Pulmonary artery (tissue), 1 donor: ENCODE measurements around the gene MROH7.

DNA sequence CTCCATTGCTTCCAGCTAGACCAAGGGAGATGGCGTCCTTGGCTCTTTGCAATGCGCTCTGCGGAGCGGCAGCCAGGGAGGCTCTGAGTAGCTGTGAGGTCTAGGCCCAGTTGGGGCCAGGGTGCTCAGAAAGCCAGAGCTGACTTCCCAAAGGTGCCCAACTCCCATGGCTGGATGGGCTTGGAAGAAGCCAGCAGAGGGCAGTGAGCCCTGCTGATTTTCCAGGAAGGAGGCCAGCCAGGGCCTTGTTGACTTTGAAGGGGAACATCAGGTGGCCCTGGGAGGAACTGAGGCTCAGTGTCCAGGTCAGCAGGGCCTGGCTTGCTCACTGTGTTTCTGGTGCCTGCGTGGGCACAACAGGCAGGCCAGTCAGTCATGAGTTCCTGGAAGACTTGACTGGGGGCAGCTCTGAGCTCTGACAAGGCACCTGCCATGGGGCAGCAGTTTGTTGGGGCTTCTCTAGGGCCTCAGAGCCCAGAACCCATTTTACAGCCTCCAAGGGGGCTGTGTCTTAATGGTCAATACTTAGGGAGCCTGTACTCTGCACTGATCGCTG is 27.1 kb downstream of the CDCP2 start:
- PRO-cap = no peak

- PRO-cap = no peak
These were observed 1.0 kb upstream of the CDCP2 start for GRCh38 chr1:54153766-54154237.

DNA sequence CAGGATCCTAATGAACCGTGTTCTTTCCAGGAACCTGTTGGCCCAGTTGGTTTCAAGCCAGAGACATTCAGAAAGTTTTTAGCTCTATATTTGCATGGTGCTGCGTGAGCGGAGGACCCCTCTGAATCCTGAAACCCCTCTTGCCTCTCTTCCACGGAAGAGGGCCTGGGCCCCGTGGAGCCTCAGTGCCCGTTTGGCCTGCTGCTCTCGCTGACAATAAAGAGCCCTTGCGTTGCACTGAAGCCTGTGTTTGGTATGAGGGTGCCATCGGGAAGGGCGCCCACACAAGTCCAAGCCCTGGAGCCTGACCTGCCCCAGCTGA is 18.1 kb downstream of the MRPL37 start:
- PRO-cap = no peak

DNA sequence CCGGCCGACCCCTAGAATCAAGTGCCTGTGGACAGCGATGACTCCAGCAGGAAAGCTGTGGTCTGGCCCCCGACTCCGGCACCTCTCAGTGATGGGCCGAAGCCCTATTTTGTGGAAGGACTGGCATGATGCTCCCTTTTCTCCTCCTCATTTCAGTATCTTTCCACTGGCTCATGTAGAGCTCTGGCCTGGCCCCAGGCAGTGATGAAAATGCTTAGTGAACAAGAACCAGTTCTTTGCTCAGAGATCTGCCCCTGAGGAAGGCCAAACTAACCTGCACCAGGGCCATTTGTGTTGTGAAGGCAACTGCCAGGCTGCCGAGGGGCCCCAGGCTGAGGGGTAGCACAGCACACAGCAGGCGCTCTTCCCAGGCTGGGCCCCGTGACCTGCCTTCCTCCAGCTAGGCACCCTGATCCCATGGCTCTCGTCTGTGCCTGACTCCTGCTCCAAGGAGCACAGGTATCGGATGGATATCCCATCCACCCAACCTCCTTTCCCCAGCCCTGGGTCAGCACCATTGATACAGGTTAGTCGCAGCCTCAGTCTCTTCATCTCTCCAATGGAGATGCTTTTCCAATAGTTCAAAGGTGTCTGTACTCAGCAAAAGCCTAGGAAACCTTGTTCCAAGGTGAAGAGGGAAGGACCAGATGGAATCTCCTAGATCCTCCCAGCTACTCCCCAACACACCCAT is 23.8 kb downstream of the MRPL37 start:
- PRO-cap = no peak

DNA sequence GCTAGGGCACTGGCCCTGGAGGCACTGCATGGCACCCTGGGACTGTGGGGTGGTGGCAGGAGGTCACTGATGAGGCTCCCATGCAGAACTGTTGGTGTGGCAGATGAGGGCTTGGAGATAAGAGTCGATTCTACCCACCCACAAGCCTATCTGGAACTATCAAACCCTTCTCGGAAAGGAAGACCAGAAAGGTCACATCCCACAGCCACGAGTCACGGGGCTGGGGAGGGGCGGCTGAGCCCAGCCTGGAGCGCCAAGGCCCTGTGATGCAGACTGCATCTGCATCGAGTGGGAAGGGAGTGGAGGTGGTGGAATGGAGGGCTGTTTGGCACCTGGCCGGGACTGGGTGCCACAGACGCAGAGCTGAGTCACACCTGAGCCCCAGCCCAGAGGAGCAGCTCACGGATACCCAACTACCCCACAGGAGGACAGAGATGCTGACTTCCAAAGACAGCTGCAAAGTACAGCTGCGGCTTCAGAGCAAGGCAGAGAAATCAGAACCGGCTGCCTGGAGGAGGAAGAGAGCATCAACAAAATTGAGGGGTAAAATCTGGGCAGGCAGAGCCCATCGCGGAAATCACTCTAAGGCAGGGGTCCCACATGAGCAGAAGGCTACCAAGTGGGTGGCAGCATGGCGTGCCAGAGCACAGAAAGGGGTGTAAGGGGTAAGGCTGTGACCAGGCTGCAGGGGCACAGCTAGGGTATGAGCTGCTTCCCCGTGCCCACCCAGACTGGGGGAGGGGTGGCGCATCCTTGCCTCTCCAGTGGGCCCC is 29.7 kb downstream of the MRPL37 start:
- PRO-cap = no peak

DNA sequence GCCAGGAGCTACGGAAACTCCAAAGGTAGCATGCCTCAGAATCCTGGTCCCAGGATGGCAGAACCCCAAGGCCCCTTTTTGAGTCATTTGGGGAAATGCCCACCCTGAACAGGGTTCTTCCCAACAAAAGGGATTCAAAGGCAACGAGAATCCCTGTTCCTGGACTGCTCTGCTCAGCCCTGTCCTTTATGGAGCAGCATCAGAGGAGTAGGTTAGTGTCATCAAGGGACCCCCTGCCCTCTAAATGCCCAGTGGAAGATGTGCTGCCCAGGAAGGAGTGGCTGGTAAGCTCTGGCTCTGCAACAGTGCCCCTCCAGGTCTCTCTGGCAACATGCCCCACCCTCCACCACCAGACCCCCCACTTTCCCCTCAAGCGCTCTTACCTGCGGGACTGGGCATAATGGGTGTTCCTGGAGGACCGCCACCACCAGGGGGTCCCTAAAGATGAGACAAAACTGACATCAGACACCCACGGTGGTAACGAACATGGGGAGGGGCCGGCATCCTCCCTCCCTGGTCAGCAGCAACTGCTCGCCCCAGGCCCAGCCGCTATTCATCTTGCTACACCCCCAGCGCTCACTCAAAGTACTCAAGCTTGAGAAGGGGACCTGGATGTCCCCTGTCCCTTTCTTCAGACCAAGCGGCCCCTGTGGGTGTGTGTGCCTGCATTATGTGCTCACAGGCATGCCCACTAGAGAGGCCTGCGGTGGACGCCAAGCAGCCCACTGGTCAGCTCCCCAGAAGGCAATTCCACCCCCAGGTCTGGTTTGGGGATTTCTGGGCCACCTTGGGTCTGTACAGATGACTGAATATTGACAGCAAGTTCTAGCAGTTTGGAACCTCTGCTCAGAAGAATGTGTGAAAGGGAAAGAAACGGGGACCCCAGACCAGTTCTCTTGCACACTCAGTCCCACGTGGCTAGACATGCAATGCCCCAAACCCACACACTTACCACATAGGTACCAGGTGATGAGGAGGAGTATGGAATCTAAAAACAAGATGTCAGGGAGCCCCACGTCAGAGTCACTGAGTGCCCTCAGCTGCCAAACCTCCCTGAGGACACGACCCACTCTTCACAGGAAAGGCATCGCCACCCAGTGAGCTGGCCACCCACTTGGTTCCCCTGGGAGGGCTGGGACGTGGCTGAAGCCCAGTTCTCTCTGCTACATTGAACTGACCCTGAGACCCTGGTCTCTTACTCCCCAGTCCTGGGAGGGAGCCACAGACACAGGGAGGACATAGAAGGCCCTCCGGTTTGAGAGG is 41.0 kb downstream of the MRPL37 start:
- PRO-cap = no peak

- PRO-cap = no peak
These were observed 74.3 kb downstream of the MRPL37 start for GRCh38 chr1:54274237-54274715.

GRCh38 chr1:54285161-54285580 is 85.2 kb downstream of the MRPL37 start:
- PRO-cap = no peak

DNA sequence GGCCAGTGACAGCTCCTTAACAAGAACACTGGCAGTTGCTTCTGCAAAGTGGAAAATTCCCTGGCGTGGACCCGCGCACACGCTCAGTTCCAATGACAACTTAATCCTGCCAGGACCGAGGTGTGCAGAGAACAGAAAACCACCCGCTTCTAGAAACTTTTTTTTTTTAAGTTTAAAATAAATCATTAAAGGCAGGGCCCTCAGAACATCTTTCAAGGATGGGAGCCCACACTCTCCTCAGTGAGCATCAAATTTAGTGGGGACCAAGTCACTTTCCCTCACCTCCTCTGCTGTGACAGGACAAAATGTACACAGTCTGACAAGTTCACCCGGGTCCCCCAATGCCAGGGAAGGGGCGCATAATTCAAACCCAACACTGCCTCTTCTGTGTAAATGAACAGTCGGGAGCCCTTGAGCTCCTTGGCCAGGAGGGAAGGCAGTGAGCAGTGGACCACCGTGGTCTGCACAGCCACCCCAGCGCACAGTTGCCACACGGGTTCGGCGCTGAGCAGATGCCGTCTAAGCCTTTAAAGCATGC is 91.1 kb downstream of the MRPL37 start:
- PRO-cap = bidirectional peak, plus-strand start at position 208 of the sequence, minus-strand start at position 93 of the sequence

- PRO-cap = no peak
These were observed 136.6 kb downstream of the MRPL37 start for GRCh38 chr1:54336382-54337061.

- PRO-cap = no peak
These were observed 149.8 kb downstream of the MRPL37 start for GRCh38 chr1:54349646-54350207.

- PRO-cap = no peak
These were observed 146.5 kb upstream of the ACOT11 start for GRCh38 chr1:54401520-54401985.

GRCh38 chr1:54407178-54407998 is 140.6 kb upstream of the ACOT11 start:
- PRO-cap = unidirectional peak, minus-strand start at chr1:54407630

GRCh38 chr1:54409333-54409861 is 138.6 kb upstream of the ACOT11 start:
- PRO-cap = no peak

DNA sequence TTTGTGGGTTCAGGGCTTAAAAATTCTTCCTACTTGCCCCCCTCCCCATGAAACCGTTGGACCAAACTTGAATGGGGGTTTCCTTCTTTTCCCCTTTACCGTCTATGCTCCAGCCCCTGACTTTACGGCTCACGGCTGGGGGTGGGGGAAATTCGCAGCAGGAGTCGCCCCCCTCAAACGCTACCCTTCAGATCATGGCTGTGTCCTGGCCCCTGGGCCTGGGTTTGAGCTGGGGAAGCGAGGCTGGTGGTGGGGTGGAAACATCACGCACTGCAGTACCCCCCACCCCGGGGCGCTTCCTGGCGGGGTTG is 59.3 kb upstream of the ACOT11 start:
- PRO-cap = no peak

DNA sequence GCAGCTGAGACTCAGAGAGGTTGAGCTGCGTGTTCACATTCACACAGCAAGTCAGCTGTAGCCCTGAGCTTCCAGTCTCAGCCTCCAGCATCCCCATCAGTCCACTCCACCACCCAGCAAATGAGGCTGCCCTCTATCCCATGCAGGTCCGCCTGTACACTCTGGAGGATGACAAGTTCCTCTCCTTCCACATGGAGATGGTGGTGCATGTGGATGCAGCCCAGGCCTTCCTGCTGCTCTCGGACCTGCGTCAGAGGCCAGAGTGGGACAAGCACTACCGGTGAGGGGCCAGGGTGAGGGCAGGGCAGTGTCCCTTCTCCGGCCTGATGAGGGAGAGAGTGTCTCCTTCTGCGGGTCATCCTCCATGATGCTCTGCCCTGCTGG is 18.4 kb downstream of the FAM151A start:
- PRO-cap = no peak

GRCh38 chr1:54641585-54641999 is at the start of gene MROH7:
MROH7 (plus strand) TSS chr1:54641786.
- PRO-cap = no peak

GRCh38 chr1:54851152-54852079 is 35.6 kb downstream of the DHCR24 start:
- PRO-cap = no peak

DNA sequence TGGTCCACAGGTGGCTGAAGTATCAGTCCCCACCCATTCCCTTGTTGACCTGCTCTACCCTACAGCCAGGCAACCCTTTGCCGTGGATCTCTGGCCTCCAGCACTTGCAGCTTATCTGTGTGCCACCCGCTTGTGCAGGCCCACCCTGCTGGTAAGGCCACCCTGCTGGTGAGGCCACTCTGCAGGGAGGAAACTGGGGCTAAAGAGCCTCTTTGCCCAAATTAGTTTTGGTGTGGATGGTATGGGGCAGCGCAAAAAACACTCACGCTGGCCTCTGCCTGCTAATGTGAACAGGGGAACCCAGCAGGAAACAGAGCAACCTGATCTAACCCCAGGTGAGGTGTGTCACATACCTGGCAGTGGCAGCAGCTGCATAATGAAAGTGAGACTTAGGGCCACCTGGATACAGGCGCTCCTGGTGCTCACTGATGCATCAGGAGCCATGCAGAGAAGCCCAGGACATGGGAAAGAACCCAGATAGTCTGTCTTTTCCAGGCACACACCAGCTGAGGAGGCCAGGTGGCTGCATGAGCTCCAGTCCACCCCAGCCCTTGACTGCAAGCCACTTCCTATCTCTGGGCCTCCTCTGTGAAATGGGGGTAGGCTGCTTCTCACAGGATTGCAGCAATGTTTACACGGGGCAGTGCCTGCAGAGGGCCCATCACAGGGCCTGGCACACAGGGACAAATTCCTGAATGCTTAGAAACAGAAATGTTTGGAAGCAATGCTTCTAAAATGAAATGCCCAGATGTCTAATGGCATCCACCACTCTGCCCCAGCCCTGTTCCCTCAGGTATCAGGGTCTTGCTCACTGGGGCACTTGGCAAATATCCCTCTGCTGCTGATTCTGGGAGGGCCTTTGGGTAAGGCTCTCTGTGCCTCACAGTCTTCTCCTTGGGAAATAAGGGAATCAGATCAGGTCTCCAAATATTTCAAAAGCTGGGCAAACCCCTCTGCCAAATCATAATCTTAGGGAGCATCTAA is 20.1 kb downstream of the DHCR24 start:
- PRO-cap = no peak

GRCh38 chr1:54885931-54886253 is 1.1 kb downstream of the DHCR24 start:
- PRO-cap = no peak